Measurements from ENCODE around the gene DNAJC6.

DNA sequence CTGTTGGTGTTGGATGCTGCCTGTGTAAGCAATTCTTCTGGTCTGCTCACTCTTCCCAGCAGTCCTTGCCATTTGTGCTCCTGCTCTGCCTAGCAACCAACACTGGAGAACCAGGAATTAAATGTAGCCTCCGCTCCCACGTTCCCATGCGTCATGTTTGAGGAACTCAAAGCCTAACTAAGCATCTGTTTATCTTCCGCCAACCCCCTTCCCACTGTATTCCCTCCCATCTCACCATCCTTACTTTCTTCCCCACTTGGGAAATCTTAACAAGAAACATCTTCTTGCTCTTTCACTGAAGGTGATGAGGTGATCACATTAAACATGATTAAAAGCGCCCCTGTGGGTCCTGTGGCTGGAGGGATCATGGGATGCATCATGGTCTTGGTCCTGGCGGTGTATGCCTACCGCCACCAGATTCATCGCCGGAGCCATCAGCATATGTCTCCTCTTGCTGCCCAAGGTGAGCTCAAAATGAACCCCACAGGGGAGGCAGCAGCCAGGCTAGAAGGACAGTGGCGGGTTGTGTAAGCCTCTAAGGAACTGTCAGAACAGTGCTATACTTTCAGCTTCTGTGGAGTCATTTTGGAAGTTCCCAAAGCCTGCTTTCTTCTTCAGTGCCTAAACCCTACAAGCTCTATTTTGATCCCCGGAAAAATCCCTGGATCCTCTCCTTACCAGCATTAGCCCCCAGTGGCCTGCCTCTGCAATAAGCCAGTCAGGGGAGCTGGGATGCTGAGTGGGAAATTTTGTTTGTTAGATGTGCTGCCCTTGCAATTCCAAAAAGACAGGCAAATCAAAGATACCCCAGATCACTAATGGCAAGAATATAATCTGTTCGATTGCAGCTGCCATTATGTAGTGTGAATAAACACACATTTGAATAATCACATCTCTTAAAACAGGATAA is 65.3 kb upstream of the RAVER2 start:
- RAMPAGE, long total RNA = no peak
- RRBS = no CpG with 5 or more reads among the region's 12 CpGs

DNA sequence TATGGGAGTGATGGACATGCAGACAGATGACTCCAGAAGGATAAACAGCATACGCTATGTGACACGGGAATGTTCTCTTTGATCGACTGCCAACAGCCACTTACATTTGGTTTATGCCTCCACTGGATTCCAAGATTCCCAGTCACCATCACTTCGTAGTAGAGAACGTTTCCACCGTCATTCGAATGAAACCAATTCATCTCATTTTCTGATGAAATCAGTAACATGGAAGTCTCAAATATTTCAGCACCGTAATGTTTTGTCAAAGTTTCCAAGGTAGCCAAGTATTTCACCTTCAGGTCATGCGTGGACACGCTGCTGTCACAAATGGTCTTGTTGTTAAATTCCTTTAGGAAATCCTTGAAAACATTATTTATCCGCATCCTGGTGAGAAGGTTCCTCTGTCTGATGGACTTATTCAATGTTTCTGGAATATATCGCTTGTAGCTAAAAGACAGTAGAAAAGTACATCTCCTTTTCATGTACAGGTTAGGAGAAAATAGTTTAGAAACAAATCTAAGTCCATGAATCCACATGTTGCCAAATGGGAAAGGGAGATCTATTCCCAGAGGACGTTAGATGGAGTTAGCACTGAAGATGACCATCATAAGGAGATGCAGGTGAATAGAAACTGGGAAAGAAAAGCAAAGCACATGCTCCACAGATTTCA is 99.5 kb downstream of the JAK1 start:
- RAMPAGE, long total RNA = no peak
- RRBS = no CpG with 5 or more reads among the region's 13 CpGs

DNA sequence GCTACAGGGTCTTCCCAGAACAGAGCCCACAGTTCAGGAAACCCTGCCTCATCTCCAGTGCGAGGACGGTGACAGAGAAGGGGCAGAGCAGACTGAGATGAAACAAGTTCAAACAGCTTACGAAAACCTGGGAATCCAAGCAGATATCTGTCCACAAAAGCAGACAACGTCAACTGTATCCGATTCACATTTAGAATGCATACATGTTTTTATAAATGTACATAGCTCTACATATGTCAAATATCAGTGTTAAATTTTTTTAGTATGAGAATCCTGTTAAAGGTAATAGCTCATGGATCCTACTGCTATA is 61.2 kb downstream of the JAK1 start:
- RAMPAGE, long total RNA = no peak
- RRBS = no CpG with 5 or more reads among the region's 5 CpGs

DNA sequence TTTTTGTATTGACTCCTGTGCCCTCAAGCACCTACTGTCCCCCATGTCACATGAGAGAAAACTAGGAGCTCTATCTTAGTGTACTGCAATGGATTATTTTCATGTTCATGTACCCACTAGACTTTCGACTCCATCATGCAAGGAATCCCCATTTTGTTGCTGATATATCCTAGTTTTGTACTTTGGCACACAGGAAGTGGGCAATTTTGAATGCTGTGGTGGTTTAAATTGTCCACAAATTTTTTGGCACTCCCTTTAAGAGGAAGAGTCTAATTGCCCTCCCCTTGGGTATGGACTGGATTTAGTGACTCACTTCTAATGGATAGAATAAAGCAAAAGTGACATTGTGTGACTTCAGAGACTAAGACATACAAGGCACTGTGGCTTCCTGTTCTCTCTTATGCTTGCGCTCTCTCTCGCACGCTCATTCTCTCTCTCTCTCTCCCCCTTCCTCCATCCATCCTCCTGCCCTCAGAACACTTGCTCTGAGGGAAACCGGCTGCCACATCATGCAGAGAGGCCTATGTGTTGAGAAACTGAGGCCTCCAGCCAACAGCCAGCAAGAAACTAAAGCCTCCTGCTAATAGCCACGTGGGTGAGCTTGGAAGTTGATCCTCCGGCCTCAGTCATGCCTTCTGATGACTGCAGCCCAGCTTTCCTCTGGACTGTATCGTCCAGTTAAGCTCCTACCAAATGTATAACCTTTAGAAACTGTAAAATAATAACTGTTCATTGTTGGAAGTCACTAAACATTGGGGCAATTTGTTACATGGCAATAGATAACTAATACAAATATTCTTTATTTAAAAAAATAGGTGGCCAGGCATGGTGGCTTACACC is 43.8 kb upstream of the JAK1 start:
- RAMPAGE, long total RNA = no peak
- RRBS = 100% methylated on average over 2 of the region's 8 CpGs

- RAMPAGE, long total RNA = no peak
- RRBS = no CpG with 5 or more reads among the region's 4 CpGs
Observed at GRCh38 chr1:65150549-65150952, 2.5 kb downstream of the AK4 start.

DNA sequence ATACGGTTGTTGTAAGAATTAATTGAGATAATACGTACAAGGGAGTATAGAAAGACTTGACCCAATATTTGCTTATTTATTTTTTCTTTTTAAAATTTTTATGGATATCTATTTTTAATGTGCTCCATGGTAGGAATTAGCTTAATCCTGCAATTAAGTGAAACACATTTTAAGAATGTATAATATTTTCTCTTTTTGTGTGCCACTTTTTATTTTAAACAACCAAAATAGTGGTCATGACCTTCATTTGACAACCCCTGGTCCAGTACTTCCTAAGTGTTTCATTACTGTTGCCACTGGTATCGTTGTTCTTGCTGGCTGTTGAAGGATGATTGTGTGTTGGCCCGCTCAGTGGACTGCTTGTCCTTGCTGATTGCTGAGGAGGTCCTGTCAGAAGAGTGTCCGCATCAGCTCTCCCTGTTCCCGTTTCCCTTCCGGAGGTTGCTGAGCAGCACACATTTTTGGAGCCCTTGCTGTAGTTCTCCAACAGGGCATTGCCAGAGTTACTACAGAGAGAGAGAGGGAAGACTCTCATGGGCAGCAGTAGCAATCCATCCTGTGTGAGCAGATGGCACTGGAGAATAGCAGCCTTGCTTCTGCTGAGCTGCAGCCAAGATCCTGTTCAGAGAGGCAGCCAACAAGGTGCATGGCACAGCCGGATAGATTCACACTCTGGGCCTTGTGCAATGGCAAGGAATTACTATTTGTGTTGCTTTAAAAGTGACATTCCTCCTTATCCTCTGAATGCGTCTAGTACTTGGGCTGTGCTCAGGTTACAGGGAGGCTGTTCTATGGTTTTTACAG is 27.0 kb downstream of the AK4 start:
- RAMPAGE, long total RNA = no peak
- RRBS = no CpG with 5 or more reads among the region's 9 CpGs

DNA sequence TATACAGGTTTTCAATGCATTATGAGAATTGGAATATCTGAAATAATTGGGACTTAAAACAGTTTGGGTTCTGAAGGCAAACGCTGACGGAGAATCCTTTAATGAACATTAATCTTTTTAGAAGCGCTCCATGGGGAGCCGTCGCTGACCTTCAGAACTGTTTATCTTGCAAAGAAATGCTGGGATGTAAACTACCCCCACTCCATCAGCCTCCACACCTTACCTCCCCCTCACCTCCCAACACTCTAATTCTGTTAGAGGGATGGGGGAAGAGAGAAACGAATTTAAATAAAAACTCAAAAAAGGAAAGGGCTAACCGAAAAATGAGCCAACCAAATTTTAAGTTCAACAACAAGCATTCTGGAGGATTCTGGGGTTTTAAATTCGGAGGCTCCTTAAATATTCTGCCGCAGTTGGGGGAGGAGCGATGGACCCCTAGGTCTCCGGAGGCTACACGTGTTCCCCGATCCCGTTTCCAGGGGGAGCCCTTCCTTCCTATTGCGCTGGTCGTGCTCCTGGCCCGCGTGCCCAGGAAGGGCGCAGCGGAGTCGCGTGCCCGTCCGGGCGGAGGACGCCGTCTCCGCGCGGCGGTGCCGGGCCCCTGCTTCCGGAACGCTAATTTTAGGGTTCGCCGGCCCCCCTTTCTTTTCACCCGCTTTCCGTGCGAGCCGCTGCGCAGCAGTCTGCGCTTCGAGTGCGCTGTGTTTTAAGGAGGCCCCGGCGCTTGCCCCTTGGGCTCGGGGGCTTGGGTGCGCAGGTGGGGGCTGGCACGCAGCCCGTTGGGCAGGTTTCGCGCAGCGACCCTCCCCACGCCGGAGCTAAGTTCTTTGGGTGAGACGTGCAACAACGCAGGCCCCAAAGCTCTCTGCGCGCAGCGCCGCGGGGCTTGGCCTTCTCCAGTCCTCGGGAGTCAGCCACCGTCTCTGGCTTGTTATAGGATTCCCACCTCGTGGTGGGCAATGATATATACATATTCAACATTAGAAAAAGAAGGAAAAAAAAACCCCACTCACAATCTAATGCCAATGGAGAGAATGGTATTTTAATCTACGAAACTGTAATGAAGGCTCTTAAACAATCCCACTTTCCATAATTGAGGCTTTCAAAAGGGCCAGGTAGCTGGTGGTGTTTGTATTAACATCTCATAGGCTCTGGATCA is 43.7 kb upstream of the DNAJC6 start:
- RAMPAGE, long total RNA = no peak
- RRBS = 2% methylated on average over 26 of the region's 66 CpGs

GRCh38 chr1:65292992-65293481 is 16.3 kb upstream of the DNAJC6 start:
- RAMPAGE, long total RNA = no peak
- RRBS = no CpG with 5 or more reads among the region's 1 CpG

GRCh38 chr1:65309091-65309790 is at the start of gene DNAJC6:
DNAJC6 (plus strand) TSS chr1:65309543.
- RAMPAGE, long total RNA = no peak
- RRBS = 6% methylated on average over 20 of the region's 58 CpGs

DNA sequence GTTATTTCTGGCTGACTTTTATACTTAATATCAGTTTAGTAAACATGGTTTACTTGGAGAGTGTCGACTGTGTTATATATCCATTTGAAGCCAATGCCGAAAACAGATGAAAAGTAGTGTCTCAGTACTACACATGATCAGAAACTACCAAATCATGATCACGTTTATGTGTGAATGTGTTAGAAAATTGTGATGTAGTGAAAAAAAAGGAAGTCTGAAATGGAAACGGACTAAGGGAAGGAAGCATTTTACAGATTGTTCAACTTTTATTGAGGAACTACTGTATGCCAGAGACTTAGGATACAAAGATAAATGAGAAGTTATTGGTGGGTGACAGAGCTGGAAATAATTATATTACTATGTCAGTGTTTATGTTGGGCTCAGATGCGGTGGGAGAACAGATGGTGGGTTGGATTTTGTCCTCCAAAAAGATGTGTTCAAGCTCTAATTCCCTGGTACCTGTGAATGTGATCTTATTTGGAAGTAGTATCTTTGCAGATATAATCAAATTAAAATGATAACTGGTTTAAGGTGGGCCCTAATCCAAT is 1.3 kb downstream of the LEPR start:
- RAMPAGE, long total RNA = no peak
- RRBS = no CpG with 5 or more reads among the region's 5 CpGs

DNA sequence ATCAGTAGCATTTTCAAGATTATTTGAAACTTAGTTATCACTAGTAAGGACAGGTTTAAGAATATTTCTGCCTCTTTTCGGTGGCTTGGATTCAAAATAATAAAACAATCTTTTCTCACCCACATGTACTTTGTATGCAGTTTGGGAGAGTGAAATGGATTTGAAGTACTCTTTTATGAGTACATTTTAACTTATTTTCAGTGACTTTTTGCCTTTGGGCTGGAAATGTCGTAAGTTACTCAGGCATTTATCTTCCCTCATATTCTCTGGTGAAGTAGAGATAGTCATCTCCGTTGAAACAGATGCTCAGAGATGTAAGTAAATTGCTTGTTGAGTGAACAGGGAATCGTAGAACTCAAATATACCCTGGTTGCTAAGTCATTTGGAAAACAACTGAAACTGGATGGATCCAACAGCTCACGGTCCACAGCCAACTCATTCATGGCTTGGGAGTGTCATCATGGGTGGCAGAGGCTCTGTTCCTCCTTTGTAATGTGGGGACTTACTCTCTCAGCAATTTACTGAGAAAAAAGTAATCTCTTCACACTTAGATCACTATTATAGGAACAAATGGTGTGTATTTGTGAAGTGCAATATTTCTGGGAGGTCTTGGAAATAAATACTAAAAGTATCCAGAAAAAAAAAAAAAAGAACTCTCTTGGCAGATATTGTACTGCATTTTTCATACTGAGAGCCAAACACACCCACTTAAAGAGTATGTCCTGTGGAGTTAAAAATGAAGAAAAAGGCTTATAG is 107.2 kb downstream of the LEPR start:
- RAMPAGE, long total RNA = no peak
- RRBS = no CpG with 5 or more reads among the region's 5 CpGs

DNA sequence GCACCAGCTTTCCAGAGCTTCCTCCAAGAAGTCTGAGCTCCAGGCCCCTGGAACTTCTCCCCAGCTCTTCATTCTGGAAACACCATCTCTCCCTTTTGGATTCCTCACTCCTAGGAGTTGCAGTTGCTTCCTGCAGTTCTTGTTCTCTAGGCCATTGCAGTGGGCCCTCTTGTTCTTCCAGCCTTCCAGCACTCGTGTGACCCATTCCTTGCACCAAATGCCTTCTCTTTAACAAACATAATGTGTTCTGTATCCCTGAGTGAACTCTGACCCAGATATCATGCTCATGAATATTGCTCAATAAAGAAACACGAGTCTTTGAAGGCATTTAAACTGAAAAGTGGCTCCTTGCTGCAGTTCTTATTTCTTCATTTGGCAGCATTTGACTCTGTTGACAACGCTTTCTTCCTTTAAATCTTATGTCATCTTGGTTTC is 100.8 kb upstream of the PDE4B start:
- RAMPAGE, long total RNA = no peak
- RRBS = no CpG with 5 or more reads among the region's 3 CpGs

GRCh38 chr1:65791336-65791815 is 1.3 kb upstream of the PDE4B start:
- RAMPAGE, long total RNA = no peak
- RRBS = no CpG with 5 or more reads among the region's 4 CpGs

- RAMPAGE, long total RNA = no peak
- RRBS = no CpG with 5 or more reads among the region's 7 CpGs
Observed at GRCh38 chr1:66278156-66278934, 255.6 kb upstream of the SGIP1 start.

DNA sequence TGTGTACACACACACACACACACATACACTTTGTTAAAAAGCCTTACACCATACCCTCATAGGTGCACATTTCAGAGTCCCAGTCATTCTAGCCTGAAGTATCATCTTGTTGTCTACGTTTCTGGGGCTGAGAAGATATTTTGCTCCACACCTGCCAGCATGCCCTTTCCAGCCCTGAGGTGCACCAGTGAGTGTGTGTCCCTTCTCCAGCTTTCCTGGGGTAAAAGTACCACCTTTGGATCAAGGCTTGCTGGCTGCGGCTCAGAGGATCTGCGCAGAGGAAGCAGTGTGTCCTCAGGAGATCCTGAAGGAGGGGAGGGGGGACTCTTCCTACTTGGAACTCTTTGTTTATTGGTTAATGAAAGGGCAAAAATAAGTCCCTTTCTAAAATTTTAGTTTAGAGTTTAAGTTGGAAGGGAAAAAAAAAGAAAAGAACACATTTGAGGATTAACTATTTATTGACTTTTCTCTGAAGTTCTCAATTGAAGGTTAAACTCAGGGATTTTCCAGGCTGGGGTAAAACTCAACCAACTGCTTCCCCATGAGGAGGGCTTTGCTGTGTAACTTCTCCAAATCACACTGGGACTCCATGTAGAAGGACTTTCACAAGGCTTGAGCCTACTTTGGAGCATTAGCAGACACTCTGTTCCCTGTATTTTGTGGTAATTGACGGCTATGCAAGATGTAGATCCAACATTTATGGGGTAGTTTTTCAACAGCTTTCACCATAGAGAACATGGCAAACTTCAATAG is 200.3 kb upstream of the SGIP1 start:
- RAMPAGE, long total RNA = no peak
- RRBS = no CpG with 5 or more reads among the region's 4 CpGs

- RAMPAGE, long total RNA = no peak
- RRBS = no CpG with 5 or more reads among the region's 4 CpGs
Observed at GRCh38 chr1:66401938-66402764, 131.8 kb upstream of the SGIP1 start.

DNA sequence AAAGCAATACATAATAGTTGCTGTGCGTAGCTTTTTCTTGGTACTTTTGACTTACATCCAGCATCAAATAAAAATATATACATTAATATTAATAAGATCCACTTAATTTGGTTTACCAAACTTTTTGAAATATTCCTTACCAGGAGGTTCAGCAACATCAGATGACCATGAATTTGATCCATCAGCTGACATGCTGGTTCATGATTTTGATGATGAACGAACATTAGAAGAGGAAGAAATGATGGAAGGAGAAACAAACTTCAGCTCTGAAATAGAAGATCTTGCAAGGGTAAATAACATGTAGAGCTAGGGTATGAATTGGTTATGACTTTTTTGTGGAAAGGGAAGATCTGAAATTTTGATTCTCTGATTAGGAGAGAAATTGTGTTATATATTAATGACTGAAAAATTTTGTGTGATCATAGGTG is 21.2 kb downstream of the MIER1 start:
- RAMPAGE, long total RNA = no peak
- RRBS = no CpG with 5 or more reads among the region's 2 CpGs

GRCh38 chr1:66948700-66949076 is 23.9 kb downstream of the MIER1 start:
- RAMPAGE, long total RNA = no peak
- RRBS = no CpG with 5 or more reads among the region's 1 CpG

DNA sequence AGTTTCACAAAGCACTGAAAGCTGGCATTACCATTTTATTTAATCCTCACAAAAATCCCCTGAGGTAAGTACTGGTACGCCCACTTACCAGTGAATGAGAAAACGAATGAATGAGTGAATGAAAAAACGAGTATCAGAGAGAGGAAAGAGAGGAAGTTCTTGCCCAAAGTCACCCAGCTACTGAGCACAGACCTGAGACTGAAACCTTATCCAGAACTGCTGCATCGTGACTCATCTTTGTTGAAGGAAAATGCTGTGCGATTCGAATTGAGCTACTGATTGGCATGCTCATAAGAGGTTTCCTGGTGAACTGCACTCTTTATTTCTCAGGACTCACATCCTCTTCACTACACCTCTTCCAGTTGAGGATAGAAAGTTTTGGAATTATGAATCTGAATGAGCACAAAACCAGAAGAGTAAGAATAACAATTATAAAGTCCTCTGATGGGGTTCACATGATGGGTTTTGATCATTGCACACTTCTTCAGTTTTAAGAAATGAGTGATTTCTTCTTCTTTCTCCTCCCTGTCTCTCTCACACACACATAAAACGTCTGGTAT is 32.0 kb downstream of the IL12RB2 start:
- RAMPAGE, long total RNA = no peak
- RRBS = no CpG with 5 or more reads among the region's 7 CpGs

GRCh38 chr1:67431605-67432274 is 1.5 kb upstream of the SERBP1 start:
- RAMPAGE, long total RNA = no peak
- RRBS = no CpG with 5 or more reads among the region's 11 CpGs

Measured in hepatocyte (in vitro differentiated cells and primary cell).